ENCODE data around the genes H1-3 and H4C9.

DNA sequence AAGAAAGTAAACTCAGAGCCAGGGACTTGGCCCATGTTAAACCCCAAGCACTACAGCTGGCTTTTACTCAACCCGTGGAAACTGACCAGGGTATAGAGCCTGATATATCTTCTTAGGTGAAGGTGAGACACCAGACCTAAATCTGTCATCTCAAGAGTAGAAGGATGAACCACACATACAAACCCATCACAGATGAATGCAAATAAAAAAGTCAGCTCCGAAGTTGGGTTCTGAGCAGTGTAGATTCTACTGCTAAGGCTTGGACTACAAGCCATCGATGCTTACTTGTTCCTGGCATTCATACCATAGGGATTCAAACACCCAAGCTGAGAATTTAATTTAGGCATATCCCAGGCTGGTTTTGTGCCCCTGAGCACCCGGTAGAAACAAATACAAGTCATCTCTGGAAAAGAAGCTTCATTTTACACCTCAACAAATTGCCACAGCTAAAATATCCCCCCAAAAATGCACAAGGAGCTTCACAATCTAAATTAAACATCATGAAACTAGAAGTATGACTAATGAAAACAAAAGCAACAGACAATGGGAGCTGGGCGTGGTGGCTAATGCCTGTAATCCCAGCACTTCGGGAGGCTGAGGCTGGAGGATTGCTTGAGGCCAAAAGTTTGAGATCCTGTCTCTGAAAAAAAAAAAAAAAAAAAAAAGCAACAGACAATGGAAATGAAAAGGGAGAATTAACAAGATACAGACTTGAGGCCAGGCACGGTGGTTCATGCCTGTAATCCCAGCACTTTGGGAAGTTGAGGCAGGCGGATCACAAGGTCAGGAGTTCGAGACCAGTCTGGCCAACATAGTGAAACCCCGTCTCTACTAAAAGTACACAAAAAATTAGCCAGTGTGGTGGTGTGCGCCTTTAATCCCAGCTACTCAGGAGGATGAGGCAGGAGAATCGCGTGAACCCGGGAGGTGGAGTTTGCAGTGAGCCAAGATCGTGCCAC, 2.2 kb downstream of the H2BC5 start:
- PRO-cap, 3 experiments, result no peak in any of the 3 experiments
- RRBS, result no CpG with 5 or more reads among the region's 15 CpGs

DNA sequence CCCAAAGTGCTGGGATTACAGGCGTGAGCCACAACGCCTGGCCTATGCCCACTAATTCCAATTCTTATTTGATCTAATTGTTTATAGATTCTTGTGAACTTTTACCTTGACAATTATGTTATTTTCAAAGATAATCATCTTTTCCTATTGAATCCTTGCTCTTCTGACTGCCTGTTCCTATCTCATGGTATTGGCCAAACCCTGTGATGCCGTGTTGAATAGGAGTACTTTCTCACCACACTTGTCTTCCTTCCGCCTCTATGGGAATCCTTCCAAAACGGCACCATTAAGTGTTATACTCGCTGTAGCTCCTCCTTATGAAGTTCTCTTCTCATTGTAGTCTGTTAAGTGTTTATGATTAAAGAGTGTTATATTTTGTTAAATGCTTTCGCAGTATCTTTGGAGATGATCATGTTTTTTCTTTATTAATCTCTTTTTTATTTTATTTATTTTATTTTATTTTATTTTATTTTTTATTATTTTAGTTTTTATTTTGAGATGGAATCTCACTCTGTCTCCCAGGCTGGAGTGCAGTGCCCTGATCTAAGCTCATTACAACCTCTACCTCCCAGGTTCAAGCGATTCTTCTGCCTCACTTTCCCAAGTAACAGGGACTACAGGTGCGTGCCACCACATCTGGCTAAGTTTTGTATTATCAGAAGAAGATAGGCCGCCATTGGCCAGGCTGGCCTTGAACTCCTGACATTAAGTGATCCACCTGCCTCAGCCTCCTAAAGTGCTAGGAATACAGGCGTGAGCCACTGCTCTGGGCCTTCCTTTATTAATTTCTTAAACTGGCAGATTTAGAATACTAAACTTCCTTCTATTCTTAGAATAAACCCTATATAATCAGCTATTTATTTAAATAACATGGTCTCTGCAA, 10.0 kb upstream of the H2BC6 start:
- PRO-cap, 3 experiments, result peak in 1 of 3 experiments; most common minus-strand start position 205 of the sequence (in 1)
- RRBS, result no CpG with 5 or more reads among the region's 11 CpGs

DNA sequence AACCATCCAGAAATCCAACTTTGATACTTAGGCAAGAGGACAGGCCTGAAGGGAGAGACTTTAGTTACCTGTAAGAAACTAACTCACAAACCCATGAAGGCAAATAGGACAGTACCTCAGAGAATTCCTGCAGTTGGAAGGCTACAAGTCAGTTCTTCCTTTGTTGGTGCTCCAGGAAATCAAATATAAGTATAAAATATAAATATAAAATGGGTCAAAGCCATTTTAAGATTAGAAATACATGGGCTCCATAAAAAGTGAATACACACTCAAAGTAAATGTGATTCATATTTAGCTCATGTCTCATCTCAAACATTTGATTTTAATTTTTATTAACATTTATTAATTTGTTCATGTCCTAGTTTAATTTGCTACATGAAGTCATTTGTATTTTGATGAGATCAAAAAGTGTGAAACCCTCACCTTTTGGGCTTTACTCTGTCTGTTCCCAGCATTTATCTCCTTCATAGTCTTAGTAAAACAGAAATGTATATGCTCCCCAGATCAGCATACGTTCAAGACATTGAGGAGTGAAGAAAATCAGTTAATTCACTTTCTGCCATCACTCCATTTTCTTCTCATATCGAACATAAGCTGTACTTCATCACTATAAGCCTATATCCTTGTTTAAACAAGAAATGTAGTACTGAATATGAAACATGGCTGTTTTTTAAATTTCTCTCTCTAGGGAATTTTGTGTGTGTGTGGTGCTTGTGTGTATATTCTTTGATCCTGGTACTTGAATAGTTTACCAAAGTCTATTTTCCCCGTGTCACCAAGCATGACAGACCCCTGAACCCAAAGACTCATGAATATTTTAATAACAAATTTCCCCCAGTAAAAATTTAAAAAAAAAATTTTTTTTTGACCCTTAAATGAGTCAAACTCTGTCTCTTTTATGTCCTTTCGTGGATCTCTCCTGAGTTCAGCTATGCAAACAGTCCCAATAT, 2.9 kb downstream of the H3C4 start:
- PRO-cap, 3 experiments, result no peak in any of the 3 experiments
- RRBS, result no CpG with 5 or more reads among the region's 4 CpGs

DNA sequence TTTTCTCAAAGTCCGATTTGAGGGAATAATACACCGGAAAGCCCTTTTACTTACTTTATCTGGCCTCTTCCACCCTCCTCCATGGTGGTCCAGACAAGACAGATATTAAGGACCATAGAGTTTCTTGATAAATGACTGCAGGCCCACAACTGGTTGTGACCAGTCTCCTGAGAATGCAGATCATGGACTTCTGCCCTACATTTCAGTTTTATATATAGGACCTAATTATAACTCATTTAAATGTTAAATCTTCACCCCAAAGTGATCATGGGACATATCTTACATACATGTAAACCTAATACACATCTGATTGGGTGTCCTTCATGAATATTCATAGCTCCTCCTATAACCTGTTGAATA, 3.5 kb downstream of the H2AC8 start:
- PRO-cap, 3 experiments, result no peak in any of the 3 experiments
- RRBS, result no CpG with 5 or more reads among the region's 2 CpGs

DNA sequence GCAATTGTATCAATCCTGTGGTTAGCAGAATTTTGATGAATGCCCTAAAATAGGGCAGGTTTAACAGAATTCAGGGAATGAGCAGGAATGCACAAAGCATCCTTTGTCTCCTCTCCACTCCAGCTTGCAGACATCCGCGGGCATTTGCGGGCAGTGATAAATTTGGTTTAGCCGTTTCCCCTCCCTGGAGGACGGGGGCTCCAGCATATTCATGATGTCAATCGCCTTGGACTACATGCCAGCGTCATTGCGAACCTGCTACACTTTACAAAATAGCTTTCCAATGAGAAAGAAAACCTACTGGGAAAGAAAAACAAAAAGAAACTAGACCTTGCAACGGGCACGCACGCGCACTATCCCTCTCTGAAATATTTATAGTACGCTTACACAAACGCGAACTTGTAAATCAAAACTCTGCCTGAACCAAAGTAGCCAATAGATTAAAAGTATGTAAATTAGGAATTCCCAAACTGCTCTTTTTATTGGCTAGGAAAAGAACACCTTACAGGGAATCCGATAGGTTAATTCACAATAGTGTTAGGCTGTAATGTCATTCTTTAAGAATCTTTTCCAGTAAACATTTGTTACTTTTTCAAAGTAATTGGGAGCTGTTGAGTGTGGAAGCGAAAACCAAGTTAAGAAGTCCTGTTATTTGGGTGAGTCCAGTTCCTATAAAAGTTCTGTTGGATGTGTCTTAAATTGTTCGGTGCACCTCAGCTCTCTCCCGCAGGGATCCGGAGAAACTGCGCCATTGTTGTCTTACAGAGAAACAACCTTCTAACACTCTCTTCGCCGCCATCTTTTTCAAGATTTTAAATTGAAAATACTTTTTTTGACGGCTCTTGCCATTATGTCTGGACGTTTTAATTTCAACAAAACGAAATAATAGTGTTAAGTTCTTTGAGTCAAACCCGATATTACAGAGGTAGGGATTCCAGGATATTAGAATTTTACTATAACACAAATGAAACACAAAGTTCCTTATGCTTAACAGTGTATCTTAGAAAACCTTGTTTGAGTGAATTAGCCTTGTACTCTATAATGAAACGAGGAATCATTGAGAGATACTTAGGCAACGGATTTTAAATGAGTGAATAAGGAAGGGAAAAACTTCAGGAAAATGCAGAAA, 921 bp upstream of the H3C6 start:
- PRO-cap, 3 experiments, result peak in 3 of 3 experiments; most common plus-strand start position 702 of the sequence (in 3); most common minus-strand start position 126 of the sequence (in 1)
- RRBS, result no CpG with 5 or more reads among the region's 29 CpGs

- PRO-cap, 3 experiments, result peak in 3 of 3 experiments; most common plus-strand start chr6:26235054 (in 3); most common minus-strand start chr6:26234987 (in 3)
- RRBS, result no CpG with 5 or more reads among the region's 35 CpGs
Observed at GRCh38 chr6:26234479-26235316, at the start of gene H1-3. TSS of gene H1-3 (minus strand) at chr6:26234987.

DNA sequence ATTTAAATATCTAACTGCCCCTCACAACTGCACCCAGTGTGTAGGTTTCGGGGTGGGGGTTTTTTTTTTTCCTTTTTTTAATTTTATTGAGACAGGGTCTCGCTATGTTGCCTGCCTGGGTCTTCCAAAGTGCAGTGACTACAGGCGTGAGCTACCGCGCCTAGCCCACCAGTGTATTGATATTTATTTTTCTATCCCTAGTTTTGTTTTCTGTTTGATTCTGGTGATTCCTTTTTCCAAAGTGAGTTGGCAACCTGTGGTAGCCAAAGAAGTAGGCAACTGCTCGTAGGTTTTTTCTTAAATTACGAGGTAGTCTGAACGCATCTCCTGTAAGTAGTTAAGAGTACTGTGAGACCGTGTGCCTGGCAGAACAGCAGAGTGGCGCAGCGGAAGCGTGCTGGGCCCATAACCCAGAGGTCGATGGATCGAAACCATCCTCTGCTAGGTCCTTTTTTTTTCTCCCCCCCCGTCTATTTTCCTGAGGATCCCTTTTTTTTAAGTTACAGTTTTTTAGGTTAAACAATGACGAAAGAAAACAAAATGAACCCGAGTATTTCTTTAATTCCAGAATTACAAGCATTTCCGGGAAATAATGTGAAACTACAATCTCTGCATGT, 928 bp upstream of the H4C8 start:
- PRO-cap, 3 experiments, result peak in 1 of 3 experiments; most common plus-strand start position 368 of the sequence (in 1); most common minus-strand start position 140 of the sequence (in 1)
- RRBS, result no CpG with 5 or more reads among the region's 18 CpGs

DNA sequence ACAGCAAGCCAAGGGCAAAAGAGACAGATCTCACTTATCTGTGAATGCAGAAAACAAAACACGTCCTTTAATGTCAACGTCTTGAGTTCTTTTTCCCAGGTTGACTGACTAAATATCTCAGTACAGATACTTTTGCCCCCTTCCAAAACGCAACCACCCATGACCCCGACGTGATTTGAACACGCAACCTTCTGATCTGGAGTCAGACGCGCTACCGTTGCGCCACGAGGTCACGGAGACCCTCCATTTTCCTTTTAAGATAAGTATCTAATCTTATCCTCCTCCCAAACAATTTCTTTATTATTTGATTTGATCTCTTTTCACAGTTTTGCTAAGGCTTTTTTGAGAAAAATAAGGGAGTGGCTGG, 33.6 kb upstream of the H4C8 start:
- PRO-cap, 3 experiments, result no peak in any of the 3 experiments
- RRBS, result no CpG with 5 or more reads among the region's 12 CpGs

DNA sequence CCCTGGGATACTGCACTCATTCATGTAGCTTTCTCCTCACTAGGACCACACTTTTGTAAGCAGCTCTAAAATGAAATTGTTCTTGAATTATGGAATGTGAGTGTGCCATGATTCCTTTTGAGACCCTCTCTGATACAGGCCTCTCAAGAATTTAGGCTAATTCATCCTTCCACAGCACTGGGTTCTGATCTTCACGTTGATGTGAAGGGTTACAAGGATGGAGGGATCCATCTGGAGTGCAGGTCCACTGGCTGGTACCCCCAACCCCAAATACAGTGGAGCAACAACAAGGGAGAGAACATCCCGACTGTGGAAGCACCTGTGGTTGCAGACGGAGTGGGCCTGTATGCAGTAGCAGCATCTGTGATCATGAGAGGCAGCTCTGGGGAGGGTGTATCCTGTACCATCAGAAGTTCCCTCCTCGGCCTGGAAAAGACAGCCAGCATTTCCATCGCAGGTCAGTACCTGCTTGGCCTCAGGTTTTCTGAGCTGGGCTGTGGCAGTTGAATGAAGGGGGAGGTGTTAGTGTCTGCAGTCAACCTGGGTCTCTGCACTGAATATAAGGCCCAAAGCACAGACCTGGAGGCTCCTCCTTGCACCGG, 5.5 kb downstream of the BTN3A1 start:
- PRO-cap, 3 experiments, result no peak in any of the 3 experiments
- RRBS, result no CpG with 5 or more reads among the region's 6 CpGs

DNA sequence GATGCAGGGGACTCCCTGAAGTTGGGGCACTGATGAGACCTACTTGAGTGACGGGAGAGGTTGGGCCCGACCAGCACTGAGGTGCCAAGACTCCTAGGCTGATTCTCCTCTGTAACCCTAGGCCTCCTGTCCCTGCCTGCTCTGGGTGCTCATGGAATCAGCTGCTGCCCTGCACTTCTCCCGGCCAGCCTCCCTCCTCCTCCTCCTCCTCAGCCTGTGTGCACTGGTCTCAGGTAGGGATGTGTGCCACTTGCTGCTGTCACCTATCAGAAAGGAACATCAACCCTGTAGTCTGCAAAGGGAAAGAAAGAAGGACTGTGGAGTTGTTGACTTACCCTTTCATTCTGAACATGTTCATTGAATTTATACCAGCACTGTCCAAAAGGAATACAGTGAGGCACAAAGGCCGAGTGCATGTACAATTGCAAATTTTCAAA, 749 bp downstream of the BTN2A1 start:
- PRO-cap, 3 experiments, result peak in 1 of 3 experiments; most common minus-strand start position 216 of the sequence (in 1)
- RRBS, result no CpG with 5 or more reads among the region's 4 CpGs

DNA sequence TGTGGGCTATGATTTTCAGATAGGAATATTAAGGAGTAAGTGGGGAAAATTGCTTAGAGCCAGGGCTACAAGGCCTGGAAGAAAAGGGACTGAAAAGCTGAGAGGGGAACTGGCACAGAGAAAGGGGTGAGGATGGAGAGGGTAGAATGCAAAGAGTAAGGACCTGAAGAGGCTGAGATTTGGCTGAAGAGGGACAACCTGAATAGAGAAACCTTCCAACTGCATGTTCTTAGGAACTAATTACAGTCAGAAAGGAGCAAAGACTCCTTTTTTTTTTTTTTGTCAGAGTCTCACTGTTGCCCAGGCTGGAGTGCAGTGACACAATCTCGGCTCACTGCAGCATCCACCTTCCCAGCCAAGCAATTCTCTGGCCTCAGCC, 16.7 kb downstream of the BTN2A1 start:
- PRO-cap, 3 experiments, result no peak in any of the 3 experiments
- RRBS, result no CpG with 5 or more reads among the region's 1 CpG

DNA sequence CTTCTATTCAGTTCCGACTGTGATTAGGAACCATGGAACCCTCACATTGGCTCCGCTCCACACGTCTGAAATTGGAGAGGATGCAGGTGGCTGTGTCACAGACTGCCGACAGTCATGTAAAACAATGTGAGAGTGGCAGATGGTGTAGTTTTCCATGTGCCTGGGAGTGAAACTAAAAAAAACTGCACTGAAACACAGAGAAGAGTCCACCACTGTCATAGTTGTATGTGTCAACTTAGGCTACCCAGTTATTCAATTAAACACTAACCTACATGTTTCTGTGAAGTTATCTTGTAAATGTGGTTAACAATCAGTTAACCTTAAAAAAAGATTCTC, 3.4 kb upstream of the HMGN4 start:
- PRO-cap, 3 experiments, result no peak in any of the 3 experiments
- RRBS, result no CpG with 5 or more reads among the region's 4 CpGs

GRCh38 chr6:26545599-26546081, 7.5 kb downstream of the HMGN4 start:
- PRO-cap, 3 experiments, result no peak in any of the 3 experiments
- RRBS, result no CpG with 5 or more reads among the region's 6 CpGs

GRCh38 chr6:26550123-26551018, 12.2 kb downstream of the HMGN4 start:
- PRO-cap, 3 experiments, result peak in 1 of 3 experiments; most common plus-strand start chr6:26550819 (in 1); most common minus-strand start chr6:26550597 (in 1)
- RRBS, result 8% methylated on average over 6 of the region's 43 CpGs

- PRO-cap, 3 experiments, result no peak in any of the 3 experiments
- RRBS, result no CpG with 5 or more reads among the region's 10 CpGs
Observed at GRCh38 chr6:26749699-26750287, 90.2 kb upstream of the ZNF322 start.

- PRO-cap, 3 experiments, result no peak in any of the 3 experiments
- RRBS, result no CpG with 5 or more reads among the region's 9 CpGs
Observed at GRCh38 chr6:27018434-27019016, 114.1 kb downstream of the H2BC11 start.

GRCh38 chr6:27127475-27128514, 4.8 kb downstream of the H2BC11 start:
- PRO-cap, 3 experiments, result no peak in any of the 3 experiments
- RRBS, result no CpG with 5 or more reads among the region's 9 CpGs

DNA sequence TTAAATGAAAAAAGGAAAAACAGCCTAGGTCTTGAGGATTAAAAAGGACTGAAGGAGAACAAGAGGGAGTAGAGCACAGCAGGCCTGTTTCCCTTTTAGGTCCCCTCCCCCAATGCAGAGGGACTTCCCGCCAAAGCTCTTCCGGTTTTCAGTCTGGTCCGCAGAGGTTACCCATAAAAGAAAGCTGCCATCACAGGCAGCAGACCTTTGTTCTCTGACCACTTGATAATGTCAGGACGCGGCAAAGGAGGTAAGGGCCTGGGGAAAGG, at the start of gene H4C9:
TSS of gene H4C9 (plus strand) at position 202 of the 269 bp plus-strand sequence.
- PRO-cap, 3 experiments, result peak in 2 of 3 experiments; most common plus-strand start position 151 of the sequence (in 2)
- RRBS, result no CpG with 5 or more reads among the region's 5 CpGs

DNA sequence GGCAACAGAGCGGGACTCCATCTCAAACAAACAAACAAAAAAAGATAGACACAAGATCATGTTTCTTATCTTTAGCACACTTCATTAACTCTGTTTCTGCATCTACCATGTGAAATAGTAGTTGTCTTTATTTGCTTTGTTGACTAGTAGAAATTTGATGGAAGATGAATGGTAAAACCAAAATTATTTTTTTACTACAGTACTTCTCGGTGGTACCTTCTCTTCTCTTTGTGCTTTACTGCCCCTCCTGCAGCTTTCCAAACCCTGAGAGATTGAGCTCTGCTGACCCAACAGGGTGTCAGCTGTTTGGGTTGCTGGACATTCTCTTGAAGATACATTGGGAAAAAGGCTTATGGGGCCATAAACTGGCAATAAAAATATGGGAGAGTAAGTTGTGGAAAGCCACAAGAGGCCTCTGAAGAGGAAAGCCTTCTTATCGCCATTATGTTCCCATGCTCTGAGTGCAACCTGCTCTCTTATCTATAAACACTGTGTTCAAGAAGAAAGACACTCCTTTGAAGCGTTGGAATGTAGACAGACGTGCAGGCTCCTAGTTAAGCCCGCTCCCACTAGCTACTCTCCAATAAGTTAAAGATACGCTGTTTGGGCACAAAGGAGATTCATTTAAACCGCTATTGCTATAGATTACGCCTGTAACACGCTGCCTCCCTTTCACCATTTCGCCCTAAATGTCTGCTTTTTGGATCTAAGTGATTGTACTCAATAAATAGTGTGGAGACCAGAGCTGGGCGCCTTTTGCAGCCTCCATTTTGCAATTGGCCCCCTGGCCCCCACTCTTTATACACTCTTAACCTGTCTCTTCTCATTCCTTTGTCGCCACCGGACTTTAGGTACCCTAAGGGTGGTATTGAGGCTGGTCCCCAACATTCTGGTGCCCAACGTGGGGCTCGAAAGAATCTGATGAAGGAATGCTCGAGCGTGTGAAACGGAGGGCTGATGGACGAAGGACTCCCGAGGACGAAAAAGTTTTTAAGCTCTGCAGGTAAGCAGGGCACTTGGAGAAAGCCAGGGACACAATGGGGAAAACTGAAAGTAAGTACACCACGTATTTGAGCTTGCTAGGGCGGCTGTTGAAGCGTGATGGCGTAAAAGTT, 40.6 kb downstream of the H2AC12 start:
- PRO-cap, 3 experiments, result no peak in any of the 3 experiments
- RRBS, result no CpG with 5 or more reads among the region's 26 CpGs

DNA sequence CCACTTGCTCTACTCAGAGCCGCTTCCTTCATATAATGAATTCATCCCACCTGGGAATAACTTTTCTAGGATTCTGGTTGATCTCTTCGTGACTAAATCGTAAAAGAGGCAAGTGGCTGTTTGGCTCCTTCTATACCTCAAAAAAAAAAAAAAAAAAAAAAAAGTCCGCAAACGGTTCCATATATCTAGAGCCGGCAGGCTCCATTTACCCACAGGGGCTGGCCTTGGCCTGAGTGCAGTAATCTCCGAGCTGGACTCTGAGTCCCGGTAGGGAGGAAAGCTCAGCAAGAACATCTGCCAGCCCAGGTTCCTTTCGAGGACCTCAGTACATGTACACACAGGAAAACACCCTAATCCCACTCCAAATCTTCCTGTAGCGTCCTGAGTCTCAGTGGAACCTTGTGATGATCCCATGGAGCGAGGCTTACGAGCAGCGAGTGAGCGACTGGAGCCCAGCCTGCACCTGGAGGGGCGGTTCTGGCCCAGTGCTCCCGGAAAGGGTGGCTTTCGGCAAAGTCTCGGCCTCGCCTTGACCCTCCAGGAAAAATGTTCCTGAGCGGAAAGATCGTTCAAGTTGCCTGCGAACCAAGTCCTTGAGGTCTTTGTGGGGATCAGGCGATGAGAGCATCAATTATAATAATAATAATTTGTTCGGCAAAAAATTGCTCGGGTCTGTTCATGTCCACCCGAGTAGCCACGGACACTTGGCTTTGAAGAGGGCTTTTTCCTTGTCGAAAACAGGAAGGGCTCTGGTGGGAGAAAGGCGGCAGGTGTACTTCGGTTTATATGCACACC, 32.1 kb downstream of the PRSS16 start:
- PRO-cap, 3 experiments, result no peak in any of the 3 experiments
- RRBS, result 3% methylated on average over 3 of the region's 30 CpGs

Measured in breast (tissue), 4 donors.